Thoracic aorta (tissue), 1 donor: ENCODE results near the genes WNT7B, GTSE1 and GRAMD4.

GRCh38 chr22:45825782-45826267 is 151.1 kb downstream of the WNT7B start:
- RAMPAGE, long total RNA, result no peak

DNA sequence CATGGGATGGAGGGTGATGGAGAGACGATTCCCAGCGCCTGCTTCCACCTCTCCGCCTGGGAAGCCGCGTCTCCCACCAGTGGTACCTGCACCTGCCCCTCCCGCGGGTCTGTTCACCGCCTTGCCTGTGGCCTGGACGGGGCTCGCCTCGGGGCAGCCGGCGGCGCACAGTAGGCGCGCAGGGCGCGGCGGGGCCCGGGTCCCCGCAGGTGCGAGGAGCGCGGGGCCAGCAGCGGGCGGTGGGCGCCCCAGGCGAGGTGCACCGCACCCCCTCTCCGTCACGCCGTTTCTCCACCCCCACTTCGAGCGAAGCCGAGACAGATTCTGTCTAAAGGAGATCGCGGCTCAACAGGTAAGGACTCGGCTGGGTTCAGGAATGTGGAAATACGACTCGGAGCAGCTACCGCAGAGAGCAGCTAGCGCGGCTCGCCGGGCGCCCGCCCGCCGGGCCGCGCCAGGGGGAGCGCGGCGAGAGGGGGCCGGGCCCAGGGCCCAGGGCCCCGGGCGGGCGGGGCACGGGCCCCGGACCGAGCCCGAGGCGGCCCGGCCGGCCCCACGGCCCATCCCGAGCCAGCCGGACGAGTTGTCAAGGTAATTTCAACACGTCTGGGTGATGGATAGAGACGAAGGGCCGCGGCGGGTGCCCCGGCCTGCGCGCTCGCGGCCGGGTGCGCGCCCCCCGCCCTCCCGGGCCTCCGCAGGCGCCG is 1.2 kb downstream of the WNT7B start:
- RAMPAGE, long total RNA, result no peak

- RAMPAGE, long total RNA, result no peak
Measured at GRCh38 chr22:45976889-45977725, at the start of gene WNT7B. WNT7B (minus strand) TSS chr22:45977162.

GRCh38 chr22:46113442-46114419 is 36.6 kb upstream of the PPARA start:
- RAMPAGE, long total RNA, result no peak

GRCh38 chr22:46237121-46237711 is 12.9 kb downstream of the CDPF1 start:
- RAMPAGE, long total RNA, result no peak

GRCh38 chr22:46296183-46297268 is at the start of gene GTSE1:
GTSE1 (plus strand) TSS chr22:46296870.
- RAMPAGE, long total RNA, result no peak

DNA sequence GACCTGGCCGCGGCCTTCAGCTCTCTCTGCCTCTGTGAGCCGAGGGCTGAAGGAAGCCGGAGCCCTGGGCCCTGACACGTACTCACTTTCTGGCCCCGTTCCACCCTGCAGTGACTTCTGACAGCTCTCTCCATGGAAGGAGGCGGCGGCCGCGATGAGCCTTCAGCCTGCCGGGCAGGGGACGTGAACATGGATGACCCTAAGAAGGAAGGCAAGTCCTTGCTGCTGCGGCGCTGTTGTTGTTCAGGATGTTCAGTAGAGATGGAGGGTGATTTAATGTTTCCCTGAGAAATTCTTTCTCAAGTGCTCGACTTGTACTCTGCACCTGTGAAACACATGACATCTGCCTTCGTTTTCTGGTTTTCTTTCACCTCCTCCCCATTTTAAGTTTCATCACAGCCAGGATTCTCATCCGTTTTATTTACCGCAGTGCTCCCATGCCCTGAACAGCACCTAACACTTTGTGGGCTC is 634 bp downstream of the GTSE1 start:
- RAMPAGE, long total RNA, result no peak

DNA sequence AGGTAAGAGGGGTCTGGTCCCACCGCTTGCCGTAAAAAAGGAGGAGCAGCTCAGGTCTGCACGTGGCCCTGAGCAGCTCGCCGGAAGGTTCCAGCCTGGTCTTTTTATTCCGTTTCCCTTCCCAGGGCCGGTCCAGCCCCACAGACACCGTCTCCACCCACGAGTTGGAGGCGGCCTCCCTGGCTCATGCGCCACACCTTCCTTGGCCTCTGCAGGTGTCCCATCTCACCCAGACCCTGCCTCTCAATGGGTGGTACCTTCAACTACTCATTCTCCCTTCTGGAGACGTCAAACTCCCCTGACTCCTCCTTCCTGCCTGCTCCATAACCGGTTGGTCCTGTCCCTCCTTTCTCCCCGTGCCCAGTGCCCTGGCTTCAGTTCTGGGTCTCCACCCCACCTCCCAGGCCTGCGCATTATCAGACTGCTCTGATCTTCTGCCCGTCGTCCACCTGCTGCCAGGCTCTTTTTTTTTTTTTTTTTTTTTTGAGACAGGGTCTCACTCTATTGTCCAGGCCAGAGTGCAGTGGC is 39.6 kb downstream of the TRMU start:
- RAMPAGE, long total RNA, result no peak

DNA sequence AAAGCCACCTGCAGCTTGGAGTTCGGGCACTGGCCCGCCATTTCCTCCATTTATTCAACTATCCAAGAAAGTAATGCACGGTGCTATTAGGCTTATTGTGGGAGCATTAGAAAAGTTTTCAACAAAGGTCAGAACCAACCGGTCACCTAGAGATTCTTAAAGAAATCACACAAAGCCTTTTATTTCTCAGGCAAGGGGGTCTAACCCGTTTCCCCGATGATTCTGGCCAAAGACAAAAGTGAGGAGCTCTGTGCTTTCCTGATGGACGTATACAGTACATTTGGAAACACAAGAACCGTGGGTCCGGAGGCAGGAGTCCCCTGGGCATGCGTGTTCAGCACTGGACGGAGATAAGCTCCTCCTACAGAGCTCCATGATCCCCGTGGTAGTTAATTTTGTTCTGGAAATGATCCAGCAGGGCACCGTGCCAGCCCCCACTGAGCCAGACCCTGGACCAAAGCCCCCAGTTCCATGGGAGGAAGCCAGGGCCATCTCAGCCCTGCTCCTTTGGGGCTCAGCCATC is 83.2 kb downstream of the TRMU start:
- RAMPAGE, long total RNA, result no peak

DNA sequence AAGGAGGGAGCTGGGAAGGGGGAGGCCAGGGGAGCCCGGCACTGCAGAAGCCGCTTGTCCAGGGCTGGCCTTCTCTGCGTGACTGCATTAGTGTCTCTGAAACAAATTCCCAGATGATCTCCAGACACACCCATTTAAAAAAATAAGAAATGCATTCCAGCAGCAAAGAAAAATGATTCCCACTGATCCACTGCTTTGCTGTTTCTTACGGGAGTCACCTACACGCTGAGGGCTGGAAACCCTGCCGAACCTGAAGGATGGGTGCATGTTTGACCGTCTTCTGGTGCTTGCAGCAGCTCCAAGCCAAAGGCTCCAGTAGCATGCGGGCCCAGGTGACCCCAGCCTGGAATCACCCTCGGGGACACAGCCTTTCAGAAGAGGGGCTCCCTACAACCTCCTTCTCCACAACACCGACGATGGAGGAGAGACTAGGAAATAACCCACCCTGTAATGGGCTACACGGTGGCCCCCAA is 86.1 kb downstream of the CELSR1 start:
- RAMPAGE, long total RNA, result no peak

GRCh38 chr22:46465538-46466607 is 71.5 kb downstream of the CELSR1 start:
- RAMPAGE, long total RNA, result no peak

GRCh38 chr22:46560506-46560984 is 23.1 kb upstream of the CELSR1 start:
- RAMPAGE, long total RNA, result no peak

GRCh38 chr22:46578069-46578436 is 40.6 kb upstream of the CELSR1 start:
- RAMPAGE, long total RNA, result no peak

- RAMPAGE, long total RNA, result no peak
Measured at GRCh38 chr22:46587188-46588241, 32.7 kb upstream of the GRAMD4 start.

DNA sequence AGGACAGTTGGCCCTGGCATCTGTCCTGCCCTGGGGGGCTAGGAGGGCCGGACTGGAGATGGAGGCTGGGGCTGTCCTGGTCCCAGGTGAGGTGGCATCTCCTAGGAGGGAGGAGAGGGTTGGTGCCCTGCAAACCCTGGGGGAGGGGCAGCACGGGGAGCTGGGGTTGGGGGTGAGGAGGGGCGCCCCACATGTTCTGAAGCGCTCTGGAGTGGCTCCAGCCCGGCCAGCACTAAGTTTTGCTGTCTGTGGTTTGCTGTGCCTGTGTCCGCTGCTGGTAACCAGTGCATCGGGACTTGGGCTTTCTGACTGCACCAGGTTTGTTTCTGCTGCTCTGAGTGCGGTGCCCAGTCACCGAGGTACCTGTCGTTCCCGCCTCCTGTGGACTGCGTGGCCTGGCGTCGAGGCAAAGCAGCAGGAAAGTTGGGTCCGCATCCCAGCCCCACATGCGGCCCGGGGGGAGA is 25.5 kb upstream of the GRAMD4 start:
- RAMPAGE, long total RNA, result no peak

DNA sequence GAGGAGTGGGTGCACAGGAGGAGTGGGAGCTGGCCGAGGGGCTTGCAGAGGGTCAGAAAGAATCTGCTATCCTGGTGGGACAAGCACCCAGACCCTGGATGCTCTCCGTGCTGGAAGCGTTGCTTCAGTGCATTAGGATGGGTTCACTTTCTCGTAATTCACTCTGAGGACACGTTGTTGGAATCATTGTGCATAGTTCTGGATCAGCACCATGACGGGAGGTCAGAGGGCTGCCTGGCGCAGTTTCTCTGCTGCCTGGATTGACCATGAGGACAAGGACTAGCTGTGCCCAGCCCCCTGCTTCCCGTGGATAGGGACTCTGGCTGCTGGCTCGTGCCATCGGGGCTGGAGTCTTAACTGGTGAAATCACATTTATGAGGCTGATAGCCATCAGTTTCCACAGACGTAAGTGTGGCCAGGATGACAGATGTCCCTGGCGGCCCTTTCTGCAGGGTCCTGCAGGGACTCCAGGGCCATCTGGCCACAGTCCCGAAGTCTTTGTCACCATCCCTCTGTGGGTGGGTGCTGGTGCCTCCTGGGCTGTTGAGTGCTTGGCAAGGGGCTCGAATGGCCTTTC is 24.2 kb upstream of the GRAMD4 start:
- RAMPAGE, long total RNA, result no peak

GRCh38 chr22:46599199-46599496 is 21.0 kb upstream of the GRAMD4 start:
- RAMPAGE, long total RNA, result no peak

DNA sequence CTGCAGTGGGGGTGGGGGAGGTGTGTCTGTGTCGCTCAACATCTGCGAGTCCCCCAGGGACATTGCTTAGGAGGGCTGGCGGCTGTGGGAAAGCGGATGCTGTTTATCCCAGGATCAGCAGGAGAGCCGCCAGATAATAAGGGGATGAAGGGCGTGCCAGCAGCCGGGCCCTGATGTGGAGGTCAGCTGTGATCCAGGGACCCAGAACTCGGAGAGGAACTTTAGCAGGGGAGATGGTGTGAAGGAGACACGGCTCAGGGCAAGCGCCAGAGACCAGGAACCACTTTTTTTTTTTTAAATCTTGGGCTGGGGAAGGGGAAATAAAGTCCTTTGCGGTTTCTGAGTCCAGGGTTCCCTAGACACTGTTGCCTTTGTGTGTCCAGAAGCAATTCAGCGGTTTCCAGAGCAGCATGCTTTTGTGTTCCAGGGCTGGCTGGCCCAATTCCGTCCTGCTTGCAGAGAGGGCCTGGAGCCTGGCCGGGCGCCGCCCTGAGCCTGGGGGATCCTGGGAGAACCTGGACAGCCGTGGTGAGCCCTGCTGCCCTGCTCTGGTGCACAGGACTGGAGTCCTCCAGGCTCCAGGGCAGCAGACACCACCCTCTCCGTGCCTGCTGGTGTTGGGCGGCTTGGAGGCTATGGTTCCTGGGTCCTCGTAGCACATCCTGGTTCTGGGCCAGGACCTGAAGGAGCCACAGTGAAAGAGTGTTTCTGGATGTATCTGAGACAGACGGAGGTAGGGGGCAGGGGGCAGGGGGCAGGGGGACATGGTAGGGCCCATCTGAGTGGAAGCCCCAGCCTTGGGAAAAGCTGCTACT is at the start of gene GRAMD4:
Gene GRAMD4, plus strand, starts transcription at position 554 of the 815 bp plus-strand sequence.
- RAMPAGE, long total RNA, result no peak

DNA sequence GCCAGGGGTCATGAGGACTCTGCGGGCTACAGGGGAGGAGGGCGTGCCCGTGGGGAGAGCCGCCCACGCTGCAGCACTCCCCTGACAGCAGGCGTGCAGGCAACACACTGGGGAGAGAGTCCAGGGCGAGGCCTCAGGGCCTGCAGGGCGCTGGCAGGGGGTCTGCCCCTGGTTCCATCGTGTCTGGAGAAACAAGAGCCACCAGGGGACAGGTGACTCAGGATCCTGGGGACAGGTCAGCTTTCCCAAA is 53.7 kb downstream of the GRAMD4 start:
- RAMPAGE, long total RNA, result no peak

- RAMPAGE, long total RNA, result no peak
Measured at GRCh38 chr22:46678527-46679557, 58.7 kb downstream of the GRAMD4 start.